BJ (cell line): ENCODE results near the genes SOWAHA and HSPA4.

GRCh38 chr5:132260671-132261205, 3.2 kb downstream of the PDLIM4 start:
- CAGE, long polyA plus RNA: no peak
- RRBS: no CpG with 5 or more reads among the region's 5 CpGs

GRCh38 chr5:132334661-132335325, 34.7 kb upstream of the SLC22A5 start:
- CAGE, long polyA plus RNA: no peak
- RRBS: no CpG with 5 or more reads among the region's 5 CpGs

GRCh38 chr5:132371941-132372491, 2.5 kb downstream of the SLC22A5 start:
- CAGE, long polyA plus RNA: no peak
- RRBS: no CpG with 5 or more reads among the region's 3 CpGs

DNA sequence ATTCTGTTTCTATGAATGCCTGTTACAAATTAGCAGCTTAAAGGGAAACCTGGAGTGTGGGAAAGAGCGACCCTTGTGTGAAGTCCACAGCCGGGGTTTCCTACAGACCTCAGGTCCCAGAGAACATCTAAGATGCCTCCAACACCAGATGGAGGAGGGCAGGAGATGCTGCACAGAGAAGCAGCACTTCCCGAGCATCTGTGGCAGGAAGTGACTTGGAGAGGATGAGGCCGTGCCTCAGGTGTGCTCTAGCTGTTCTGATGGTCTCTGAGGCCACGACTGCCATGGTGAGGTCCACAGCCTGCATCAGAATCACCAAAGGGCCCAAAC, 26.7 kb downstream of the IRF1 start:
- CAGE, long polyA plus RNA: no peak
- RRBS: no CpG with 5 or more reads among the region's 5 CpGs

DNA sequence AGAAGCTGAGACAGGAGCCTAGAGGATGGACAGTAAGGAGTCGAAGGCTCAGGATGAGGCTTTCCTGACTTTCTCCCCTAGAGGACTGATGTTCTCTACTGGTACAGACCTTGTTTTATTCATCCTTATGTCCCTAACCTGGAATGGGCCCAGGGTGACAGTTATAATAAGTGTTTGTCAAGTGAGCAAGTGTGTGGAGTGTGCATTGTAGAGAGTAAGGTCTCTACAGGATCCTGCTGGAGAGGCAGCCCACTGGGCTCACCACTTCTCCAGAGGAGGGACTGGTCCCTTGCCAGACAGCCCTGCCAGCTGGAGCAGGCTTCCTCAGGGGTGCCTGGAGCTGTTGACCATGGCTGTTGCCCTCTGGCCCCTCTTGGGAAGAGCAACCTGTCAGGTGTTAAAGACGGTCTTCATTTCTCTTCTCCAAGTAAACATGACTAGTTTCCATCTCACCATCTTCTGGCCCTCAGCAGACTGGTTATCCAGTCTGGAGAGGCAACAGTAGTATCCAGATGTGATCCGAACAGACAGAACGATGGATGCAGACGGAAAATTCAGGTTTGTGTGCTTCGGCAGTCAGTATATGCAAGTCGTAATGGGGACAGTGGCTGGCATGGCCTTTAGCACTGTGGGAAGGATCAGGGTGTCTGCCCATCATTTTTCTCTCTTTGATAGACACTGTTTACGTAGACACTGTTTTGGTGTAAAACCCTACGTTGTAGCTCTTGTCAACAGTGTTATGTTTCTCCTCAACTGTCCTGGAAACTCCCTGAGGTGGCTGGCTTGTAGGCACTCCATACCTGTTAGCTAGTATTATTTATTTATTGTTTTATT, 19.9 kb downstream of the IRF1 start:
- CAGE, long polyA plus RNA: no peak
- RRBS: no CpG with 5 or more reads among the region's 9 CpGs

DNA sequence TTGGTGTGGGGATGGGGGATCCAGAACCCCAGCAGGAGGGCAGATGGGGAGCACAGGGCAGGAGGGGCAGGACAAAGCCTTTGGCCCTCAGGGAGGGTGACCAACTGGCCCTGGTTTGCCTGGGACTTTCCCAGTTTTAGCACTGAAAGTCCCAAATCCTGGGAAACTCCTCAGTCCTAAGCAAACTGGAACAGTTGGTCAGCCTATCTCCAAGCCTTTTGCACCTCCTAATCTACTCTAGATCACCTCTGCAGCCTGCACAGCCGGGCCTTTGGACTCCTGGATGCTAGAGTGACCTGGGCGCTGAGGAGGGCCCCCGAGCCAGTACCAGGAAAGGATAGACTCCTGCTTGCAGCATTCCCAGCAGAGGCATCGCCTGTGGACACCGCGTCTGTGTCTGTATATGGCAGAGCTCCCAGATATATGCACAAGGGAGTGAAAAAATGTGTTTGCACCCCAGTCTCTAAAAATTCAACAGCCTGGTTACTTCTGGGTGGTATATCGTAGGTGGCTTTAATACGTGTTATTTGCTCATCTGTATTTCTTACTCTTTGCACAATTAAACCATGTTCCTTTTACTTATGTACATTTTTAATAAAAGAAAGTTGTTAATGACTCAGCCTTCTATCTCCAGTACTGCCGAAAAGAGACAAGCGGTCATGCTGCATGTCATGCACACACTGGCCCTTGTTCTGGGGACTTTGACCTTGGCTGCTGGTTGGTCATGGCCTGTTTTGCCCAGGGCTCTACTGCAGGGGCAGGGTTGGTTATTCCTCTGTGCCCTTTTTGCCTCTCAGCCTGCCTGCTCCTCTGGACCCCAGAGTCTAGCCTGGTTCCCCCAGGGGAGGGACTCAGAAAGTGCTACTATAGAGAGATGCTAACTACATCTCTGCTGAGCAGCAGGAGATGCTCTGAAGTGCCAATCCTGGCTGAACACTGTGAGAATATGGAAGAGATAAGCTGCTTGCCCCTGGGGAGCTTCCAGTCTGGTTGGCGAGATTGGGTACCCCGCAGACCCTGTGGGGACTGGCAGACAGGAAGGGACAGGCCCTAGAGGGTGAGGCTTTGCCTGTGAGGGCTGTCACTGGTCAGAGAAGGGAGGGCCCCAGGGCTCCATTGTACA, 14.8 kb downstream of the IRF1 start:
- CAGE, long polyA plus RNA: no peak
- RRBS: no CpG with 5 or more reads among the region's 12 CpGs

DNA sequence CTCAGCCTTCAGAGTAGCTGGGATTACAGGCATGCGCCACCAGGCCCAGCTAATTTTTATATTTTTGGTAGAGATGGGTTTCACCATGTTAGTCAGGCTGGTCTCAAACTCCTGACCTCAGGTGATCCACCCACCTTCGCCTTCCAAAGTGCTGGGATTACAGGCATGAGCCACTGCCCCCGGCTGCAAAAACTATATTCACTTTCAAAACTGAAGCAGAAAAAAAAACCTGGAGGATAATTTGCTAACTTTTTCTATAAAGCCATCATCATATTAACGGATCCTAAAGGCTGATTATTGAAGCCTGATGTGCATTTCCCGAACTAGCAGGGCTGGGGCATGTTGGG, 5.6 kb downstream of the IRF1 start:
- CAGE, long polyA plus RNA: no peak
- RRBS: no CpG with 5 or more reads among the region's 5 CpGs

GRCh38 chr5:132496131-132496697, 5.6 kb upstream of the IRF1 start:
- CAGE, long polyA plus RNA: no peak
- RRBS: 0% methylated on average over 2 of the region's 25 CpGs

- CAGE, long polyA plus RNA: no peak
- RRBS: no CpG with 5 or more reads among the region's 10 CpGs
Measured at GRCh38 chr5:132556464-132556679, 405 bp upstream of the RAD50 start.

DNA sequence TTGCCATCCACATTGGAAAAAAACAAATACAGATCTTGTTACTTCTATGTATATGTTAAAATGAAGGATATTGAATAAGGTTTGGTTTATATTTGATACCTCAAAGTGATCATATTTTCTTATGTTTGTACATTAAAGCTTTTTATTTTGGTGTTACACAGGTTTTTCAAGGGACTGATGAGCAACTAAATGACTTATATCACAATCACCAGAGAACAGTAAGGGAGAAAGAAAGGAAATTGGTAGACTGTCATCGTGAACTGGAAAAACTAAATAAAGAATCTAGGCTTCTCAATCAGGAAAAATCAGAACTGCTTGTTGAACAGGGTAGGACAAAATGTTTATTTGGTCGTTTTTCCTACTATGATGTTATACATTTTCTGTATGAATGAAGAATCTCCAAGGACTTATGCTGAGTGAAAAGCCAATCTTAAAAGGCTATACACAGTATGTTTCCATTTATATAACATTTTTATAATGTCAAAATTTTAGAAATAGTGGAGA, 31.0 kb downstream of the RAD50 start:
- CAGE, long polyA plus RNA: no peak
- RRBS: no CpG with 5 or more reads among the region's 2 CpGs

DNA sequence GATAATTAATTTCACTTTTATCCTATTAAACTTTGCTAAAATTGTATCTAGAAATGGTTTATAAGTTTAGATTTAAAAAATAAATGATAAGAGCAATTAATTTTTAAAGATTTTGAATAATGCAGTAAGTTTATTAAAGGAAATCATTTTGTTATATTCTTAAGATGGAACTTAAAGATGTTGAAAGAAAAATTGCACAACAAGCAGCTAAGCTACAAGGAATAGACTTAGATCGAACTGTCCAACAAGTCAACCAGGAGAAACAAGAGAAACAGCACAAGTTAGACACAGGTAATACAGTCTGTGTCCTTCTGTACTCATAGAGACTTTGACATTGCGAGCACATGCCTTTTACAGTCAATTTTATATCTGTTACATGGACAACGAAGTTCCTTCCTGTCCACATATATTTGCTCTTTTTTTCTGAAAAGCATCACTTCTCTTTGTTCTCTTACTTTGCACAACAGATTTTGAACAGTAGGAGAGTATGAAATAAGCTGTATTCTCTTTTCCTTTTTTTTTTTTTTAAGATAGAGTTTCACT, 47.0 kb downstream of the RAD50 start:
- CAGE, long polyA plus RNA: no peak
- RRBS: no CpG with 5 or more reads among the region's 3 CpGs

DNA sequence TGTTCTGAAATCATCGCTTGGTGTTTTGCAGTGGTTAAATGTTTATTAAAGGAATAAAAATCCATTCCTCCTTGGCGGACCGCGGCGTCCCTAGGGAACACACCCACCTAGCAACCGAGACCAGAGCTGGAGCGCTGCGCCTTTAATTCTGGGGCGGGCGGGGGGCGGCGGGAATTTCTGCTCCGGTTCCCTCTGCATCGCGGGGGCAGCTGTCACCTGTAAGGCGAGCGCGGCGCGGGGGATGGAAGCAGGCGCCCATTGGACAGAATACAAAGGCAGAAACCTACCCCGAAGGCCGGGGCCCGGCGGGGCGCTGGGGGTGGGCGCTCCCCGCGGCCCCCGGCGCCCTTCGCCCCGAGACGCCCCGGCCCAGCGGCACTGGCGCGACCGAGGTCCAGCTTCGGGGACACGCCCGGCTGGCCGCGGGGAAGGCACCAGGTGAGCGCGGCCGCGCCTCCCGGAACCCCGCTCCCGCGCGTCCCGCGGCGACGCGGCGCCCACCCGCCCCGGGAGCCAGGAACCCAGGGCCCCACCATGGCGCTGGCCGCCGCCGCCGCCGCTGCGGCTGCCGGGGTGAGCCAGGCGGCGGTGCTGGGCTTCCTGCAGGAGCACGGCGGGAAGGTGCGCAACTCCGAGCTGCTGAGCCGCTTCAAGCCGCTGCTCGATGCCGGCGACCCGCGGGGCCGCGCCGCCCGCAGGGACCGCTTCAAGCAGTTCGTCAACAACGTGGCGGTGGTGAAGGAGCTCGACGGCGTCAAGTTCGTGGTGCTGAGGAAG, at the start of gene SOWAHA:
TSS of gene SOWAHA (plus strand) at position 215 of the 777 bp plus-strand sequence.
- CAGE, long polyA plus RNA: no peak
- RRBS: 2% methylated on average over 53 of the region's 94 CpGs

GRCh38 chr5:132819947-132820715, 7.0 kb downstream of the SOWAHA start:
- CAGE, long polyA plus RNA: no peak
- RRBS: no CpG with 5 or more reads among the region's 20 CpGs

GRCh38 chr5:132886200-132886729, 12.8 kb downstream of the LEAP2 start:
- CAGE, long polyA plus RNA: no peak
- RRBS: no CpG with 5 or more reads among the region's 6 CpGs

DNA sequence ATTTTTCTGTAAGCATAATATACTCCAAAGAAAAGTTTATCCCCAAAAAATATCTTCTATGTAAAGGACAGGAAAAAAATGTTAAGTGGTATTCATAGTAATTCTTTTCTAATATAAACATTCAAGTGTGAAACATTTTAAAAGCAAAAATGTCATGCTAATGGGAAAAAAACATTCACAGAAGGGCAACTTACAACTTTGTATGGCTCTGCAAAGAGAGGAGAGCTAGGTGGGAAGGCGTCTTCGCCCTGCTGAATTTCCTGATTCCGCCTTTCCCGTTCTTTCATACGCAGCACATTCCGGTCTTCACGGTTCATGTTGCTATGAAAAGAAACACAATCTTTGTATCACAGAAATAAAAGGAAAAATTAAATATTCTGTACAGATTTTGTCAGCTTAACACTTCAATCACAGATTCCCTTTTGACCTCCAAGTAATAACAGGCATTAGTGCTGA, 26.5 kb downstream of the AFF4 start:
- CAGE, long polyA plus RNA: no peak
- RRBS: no CpG with 5 or more reads among the region's 7 CpGs

DNA sequence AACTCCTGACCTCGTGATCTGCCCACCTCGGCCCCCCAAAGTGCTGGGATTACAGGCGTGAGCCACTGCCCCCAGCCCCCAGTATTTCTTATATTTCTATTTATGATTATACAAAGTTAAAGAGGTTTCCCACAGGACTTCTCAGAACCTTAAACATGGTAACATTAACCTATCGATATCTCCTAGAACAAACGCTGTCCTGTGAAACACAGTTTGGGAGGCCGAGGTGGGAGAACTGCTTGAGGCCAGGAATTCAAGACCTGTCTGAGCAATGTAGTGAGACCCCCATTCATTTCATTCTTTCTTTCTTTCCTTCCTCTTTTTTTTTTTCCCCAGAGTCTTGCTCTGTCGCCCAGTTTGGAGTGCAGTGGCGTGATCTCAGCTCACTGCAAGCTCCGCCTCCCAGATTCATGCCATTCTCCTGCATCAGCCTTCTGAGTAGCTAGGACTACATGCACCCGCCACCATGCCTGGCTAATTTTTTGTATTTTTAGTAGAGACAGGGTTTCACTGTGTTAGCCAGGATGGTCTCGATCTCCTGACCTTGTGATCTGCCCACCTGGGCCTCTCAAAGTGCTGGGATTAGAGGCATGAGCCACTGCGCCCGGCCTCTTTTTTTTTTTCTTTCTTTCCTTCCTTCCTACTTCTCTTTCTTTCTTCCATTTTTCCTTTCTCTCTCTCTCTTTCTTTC, 5.2 kb upstream of the HSPA4 start:
- CAGE, long polyA plus RNA: no peak
- RRBS: no CpG with 5 or more reads among the region's 13 CpGs

DNA sequence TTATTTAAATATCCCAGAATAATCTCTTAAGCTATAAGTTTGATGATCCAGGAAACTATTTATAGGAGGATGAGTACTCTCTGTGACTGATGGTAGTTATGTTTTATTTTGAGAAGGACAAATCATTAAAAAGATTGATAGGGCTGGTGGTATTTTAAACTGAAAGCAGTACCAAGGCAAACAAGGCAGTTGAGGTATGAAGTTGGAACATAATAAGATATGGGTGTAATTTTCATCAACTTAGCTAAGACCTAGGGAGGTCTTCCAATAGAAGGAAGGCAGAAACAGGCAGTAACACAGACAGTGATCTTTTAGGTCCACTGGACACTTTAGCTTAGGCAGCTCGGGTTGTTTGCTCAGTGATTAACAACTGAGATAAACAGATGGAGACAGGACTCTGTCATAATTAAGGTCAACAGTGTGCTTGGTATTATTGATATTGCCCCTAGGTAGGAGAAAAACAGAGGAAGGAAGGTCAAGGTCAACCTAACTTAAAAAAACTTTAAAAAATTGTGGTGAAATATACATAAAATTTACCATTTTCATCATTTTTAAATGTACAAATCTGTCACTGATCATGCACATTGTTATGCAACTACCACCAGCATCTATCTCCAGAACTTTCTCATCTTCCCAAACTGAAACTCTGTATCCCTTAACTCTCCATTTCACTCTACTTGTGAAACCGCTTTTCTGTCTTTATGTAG, 2.2 kb upstream of the HSPA4 start:
- CAGE, long polyA plus RNA: no peak
- RRBS: no CpG with 5 or more reads among the region's 2 CpGs

- CAGE, long polyA plus RNA: start-site peak on the plus strand at chr5:133051948-133052093, 579 and 347 reads in 2 replicates
- RRBS: 1% methylated on average over 31 of the region's 90 CpGs
Measured at GRCh38 chr5:133051524-133052534, at the start of gene HSPA4. Gene HSPA4, plus strand, starts transcription at chr5:133052013.

DNA sequence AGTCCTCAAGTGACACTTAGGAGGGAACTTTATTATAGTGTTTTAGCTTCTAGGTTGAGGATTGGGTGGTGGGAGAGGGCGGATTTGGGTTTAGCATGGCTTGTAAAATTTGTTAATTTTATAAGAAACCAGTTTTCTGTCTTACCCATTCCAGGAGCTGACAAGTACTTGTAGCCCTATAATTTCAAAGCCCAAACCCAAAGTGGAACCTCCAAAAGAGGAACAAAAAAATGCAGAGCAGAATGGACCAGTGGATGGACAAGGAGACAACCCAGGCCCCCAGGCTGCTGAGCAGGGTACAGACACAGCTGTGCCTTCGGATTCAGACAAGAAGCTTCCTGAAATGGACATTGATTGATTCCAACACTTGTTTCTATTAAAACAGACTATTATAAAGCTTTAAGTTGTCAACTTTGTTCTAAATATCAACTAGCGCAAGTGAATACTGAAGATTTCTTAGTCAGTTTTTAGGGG, 52.3 kb downstream of the HSPA4 start:
- CAGE, long polyA plus RNA: no peak
- RRBS: no CpG with 5 or more reads among the region's 3 CpGs

DNA sequence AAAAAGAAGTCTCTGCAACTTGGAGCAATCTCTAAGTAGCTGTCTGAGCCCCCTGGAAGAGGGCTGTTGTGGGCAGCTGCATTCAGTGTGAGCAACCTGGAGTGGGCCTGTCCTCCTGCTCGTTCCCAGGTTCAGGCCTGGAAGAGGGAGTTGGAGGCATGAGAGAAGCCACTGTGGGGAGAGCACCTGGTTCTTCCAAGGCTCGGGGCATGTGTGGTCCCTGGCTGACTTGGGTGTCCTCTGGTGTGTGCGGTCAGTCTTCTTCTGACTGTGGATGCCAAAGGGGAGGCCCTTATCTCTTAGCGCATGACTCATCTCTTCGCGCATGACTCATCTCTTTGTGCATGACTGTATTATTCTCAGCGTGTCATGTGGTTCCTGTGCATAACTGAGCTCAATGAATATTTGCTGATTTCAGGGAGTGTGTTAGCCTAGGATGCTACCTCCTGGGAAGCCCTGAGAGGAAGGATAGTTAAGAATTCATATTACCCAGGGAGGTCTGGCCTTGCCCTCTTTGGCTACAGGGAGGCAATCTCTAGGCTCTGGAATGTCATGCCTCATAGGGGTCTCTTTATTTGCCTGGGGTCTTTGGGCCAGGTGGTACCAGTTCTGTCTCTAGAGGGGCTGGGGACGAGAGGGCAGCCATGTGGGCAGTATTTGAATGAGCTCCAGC, 188.7 kb downstream of the HSPA4 start:
- CAGE, long polyA plus RNA: no peak
- RRBS: no CpG with 5 or more reads among the region's 8 CpGs